ENCODE measurements around the genes RGS21, RGS2 and B3GALT2.

- RAMPAGE, long total RNA = no peak
- RRBS = no CpG with 5 or more reads among the region's 4 CpGs
PRO-cap:
- standard = no peak
- CoPRO, capped RNA only, 2 experiments = no peak in any of the 2 experiments
- CoPRO, capped and uncapped RNA, 2 experiments = no peak in any of the 2 experiments
- CoPRO, uncapped RNA only, 2 experiments = no peak in any of the 2 experiments
CAGE:
- cytosol, long polyA plus RNA = no peak
- long polyA plus RNA = no peak
- nucleolus, long total RNA = no peak
- nucleus, long polyA plus RNA = no peak
Measured at GRCh38 chr1:186296625-186296936, 502 bp downstream of the PRG4 start.

DNA sequence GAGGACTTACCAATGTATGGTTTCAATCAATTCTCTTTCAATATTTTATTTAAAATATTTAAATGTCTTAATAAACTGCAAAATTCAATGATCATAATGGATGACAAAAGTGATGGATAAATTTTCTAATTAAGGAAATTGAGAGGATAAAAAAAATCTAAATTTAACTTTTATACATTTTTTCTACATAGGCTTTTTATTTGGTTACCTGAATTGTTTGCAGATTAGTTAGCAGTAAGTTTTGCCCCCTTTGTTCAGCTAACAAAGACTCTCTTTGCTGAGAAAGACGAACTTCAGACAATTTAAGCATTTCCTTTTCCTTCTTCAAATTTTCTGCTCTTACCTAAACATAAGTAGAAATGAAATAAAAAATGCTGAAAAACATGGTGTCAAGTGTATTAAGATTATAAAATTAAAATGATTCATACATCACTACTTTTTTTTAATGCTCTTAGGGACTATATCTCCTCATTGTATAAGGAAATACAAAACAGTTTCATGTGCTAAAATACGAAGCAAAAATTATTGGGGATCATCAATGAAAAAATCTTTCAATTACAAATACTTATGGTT, 23.2 kb downstream of the TPR start:
- RAMPAGE, long total RNA = no peak
- RRBS = no CpG with 5 or more reads among the region's 2 CpGs
PRO-cap:
- standard = no peak
- CoPRO, capped RNA only, 2 experiments = no peak in any of the 2 experiments
- CoPRO, capped and uncapped RNA, 2 experiments = no peak in any of the 2 experiments
- CoPRO, uncapped RNA only, 2 experiments = peak in 2 of 2 experiments; most common minus-strand start position 304 of the sequence (in 1)
CAGE:
- cytosol, long polyA plus RNA = no peak
- long polyA plus RNA = no peak
- nucleolus, long total RNA = no peak
- nucleus, long polyA plus RNA = no peak

DNA sequence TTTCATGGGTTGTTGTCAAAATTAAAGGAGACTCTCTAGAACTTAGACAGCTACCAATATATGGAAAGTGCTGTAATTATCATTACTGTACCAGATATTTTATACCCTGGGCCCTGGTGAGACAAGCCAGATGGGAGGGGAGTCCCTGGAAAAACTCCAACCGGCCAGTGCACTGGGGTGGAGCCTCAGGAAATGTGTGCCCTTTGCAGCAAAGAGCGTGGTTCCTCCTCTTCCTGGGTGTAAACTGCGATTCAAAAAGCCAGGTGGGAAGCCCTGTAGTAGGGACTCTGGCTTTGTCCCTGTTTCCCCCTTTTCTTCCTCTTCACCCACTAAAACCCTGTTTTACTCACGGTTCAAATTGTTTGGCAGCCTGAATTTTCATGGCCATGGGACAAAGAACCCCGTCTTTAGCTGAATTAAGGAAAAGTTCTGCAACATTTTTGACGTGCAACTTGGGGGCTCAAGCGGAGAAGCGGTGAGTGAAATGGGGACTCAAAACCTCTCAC, 812.3 kb downstream of the PLA2G4A start:
- RAMPAGE, long total RNA = no peak
- RRBS = no CpG with 5 or more reads among the region's 8 CpGs
PRO-cap:
- standard = no peak
- CoPRO, capped RNA only, 2 experiments = no peak in any of the 2 experiments
- CoPRO, capped and uncapped RNA, 2 experiments = no peak in any of the 2 experiments
- CoPRO, uncapped RNA only, 2 experiments = no peak in any of the 2 experiments
CAGE:
- cytosol, long polyA plus RNA = no peak
- long polyA plus RNA = no peak
- nucleolus, long total RNA = no peak
- nucleus, long polyA plus RNA = no peak

- RAMPAGE, long total RNA = no peak
- RRBS = no CpG with 5 or more reads among the region's 1 CpG
PRO-cap:
- standard = no peak
- CoPRO, capped RNA only, 2 experiments = no peak in any of the 2 experiments
- CoPRO, capped and uncapped RNA, 2 experiments = no peak in any of the 2 experiments
- CoPRO, uncapped RNA only, 2 experiments = no peak in any of the 2 experiments
CAGE:
- cytosol, long polyA plus RNA = no peak
- long polyA plus RNA = no peak
- nucleolus, long total RNA = no peak
- nucleus, long polyA plus RNA = no peak
Measured at GRCh38 chr1:192316914-192317296, at the start of gene RGS21. Gene RGS21 (plus strand): TSS chr1:192316992.

GRCh38 chr1:192476917-192477454, 98.6 kb upstream of the RGS1 start:
- RAMPAGE, long total RNA = no peak
- RRBS = no CpG with 5 or more reads among the region's 9 CpGs
PRO-cap:
- standard = no peak
- CoPRO, capped RNA only, 2 experiments = no peak in any of the 2 experiments
- CoPRO, capped and uncapped RNA, 2 experiments = no peak in any of the 2 experiments
- CoPRO, uncapped RNA only, 2 experiments = no peak in any of the 2 experiments
CAGE:
- cytosol, long polyA plus RNA = no peak
- long polyA plus RNA = no peak
- nucleolus, long total RNA = no peak
- nucleus, long polyA plus RNA = no peak

DNA sequence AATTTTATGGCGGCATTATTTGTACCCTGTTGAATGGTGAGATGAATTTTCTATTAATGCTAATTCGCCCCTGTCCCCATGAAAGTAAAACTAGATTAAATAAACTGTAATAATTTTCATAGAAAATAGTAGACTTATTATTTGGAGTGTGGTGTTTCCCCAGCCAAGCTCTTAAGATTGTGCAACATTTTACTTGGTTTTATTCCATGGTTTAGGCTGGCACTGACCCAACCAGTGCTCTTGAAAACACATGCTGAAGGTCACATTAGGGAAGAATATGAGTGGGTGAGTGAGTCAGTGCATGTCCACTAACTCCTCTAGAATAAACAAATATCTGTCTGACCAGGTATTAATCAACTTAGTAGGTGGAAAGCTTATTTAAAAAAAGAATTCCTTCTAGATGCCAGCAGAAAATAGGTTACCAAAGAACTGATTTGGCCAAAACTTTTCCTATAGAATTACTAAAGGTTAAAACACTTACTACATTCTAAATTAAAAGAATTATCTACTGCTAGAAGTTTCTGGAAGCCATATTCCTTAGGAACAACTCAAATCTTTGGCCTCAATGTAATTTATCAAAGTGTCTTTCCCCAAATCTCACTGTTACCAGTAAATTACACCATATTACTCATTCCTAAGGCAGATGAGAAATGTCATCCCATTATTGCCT, 89.8 kb upstream of the RGS1 start:
- RAMPAGE, long total RNA = no peak
- RRBS = no CpG with 5 or more reads among the region's 2 CpGs
PRO-cap:
- standard = no peak
- CoPRO, capped RNA only, 2 experiments = no peak in any of the 2 experiments
- CoPRO, capped and uncapped RNA, 2 experiments = no peak in any of the 2 experiments
- CoPRO, uncapped RNA only, 2 experiments = no peak in any of the 2 experiments
CAGE:
- cytosol, long polyA plus RNA = no peak
- long polyA plus RNA = no peak
- nucleolus, long total RNA = no peak
- nucleus, long polyA plus RNA = no peak

- RAMPAGE, long total RNA = no peak
- RRBS = no CpG with 5 or more reads among the region's 11 CpGs
PRO-cap:
- standard = no peak
- CoPRO, capped RNA only, 2 experiments = no peak in any of the 2 experiments
- CoPRO, capped and uncapped RNA, 2 experiments = no peak in any of the 2 experiments
- CoPRO, uncapped RNA only, 2 experiments = no peak in any of the 2 experiments
CAGE:
- cytosol, long polyA plus RNA = no peak
- long polyA plus RNA = no peak
- nucleolus, long total RNA = no peak
- nucleus, long polyA plus RNA = no peak
Measured at GRCh38 chr1:192500374-192500755, 75.2 kb upstream of the RGS1 start.

DNA sequence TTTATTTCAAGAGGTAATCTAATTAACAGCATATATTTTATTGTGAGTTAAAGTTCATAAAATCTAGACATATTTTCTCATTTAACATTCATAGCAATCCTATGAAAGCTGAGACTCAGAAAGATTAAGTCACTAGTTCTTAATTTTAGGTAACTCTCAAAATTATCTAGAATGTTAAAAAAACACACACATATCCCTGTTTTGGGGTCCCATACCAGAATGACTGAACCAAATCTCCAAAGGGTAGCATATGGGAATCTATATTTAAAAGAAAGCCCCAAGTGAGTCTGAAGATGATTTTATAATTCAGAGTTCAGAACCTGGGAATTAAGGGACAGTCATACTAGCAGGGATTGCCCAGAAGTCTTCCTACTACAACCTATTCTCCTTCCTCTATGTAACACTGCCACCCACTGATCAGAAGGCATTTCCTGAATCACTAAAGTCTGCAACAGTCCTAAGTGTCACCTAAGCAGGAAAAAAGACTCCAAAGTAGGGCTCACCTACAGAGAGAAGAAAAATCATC, 4.7 kb downstream of the RGS1 start:
- RAMPAGE, long total RNA = no peak
PRO-cap:
- standard = no peak
- CoPRO, capped RNA only, 2 experiments = no peak in any of the 2 experiments
- CoPRO, capped and uncapped RNA, 2 experiments = no peak in any of the 2 experiments
- CoPRO, uncapped RNA only, 2 experiments = no peak in any of the 2 experiments
CAGE:
- cytosol, long polyA plus RNA = no peak
- long polyA plus RNA = no peak
- nucleolus, long total RNA = no peak
- nucleus, long polyA plus RNA = no peak

DNA sequence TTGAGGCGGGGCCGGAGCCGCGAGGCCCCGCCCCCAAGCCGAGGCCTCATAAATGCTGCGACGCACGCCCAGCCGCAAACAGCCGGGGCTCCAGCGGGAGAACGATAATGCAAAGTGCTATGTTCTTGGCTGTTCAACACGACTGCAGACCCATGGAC, at the start of gene RGS2:
Gene RGS2 (plus strand): TSS at position 75 of the 158 bp plus-strand sequence.
- RAMPAGE, long total RNA = no peak
- RRBS = 1% methylated on average over 11 of the region's 14 CpGs
PRO-cap:
- standard = bidirectional peak, plus-strand start at position 77 of the sequence, minus-strand start outside the sequence
- CoPRO, capped RNA only, 2 experiments = peak in 2 of 2 experiments; most common plus-strand start position 77 of the sequence (in 2)
- CoPRO, capped and uncapped RNA, 2 experiments = peak in 2 of 2 experiments; most common plus-strand start position 77 of the sequence (in 2)
- CoPRO, uncapped RNA only, 2 experiments = peak in 2 of 2 experiments; most common plus-strand start position 77 of the sequence (in 2)
CAGE:
- cytosol, long polyA plus RNA = no peak
- long polyA plus RNA = no peak
- nucleolus, long total RNA = no peak
- nucleus, long polyA plus RNA = no peak

DNA sequence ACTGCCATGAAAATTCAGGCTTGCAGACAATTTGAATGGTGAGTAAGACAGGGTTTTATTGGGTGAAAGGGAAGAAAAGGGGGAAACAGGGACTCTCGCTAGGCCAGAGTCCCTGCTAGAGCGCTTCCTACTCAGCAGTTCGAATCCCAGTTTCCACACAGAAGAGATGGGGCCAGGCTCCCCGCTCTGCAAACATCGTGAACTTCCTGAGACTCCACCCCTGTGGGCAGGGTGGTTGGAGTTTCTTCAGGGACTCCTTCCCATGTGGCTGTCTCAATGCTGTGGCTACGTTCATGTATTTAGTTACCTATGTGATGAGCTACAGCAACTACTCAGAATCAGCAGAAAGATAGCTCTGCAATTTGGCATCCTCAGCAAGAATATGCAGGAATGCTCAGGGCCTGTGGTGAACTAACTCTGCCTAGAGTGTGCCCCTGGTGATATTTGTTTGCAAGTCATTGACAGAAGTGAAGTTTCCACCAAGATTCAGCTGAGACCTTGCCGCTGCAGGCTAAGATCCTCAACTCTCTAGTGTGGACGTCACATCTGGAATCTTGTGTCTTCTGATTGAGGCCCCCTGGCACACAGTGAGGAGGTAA, 8.0 kb upstream of the GLRX2 start:
- RAMPAGE, long total RNA = no peak
- RRBS = no CpG with 5 or more reads among the region's 8 CpGs
PRO-cap:
- standard = bidirectional peak, plus-strand start at position 482 of the sequence, minus-strand start at position 413 of the sequence
- CoPRO, capped RNA only, 2 experiments = peak in 2 of 2 experiments; most common plus-strand start position 302 of the sequence (in 2); most common minus-strand start position 159 of the sequence (in 1)
- CoPRO, capped and uncapped RNA, 2 experiments = peak in 1 of 2 experiments; most common plus-strand start position 273 of the sequence (in 1); most common minus-strand start position 141 of the sequence (in 1)
- CoPRO, uncapped RNA only, 2 experiments = peak in 1 of 2 experiments; most common plus-strand start position 273 of the sequence (in 1); most common minus-strand start position 205 of the sequence (in 1)
CAGE:
- cytosol, long polyA plus RNA = no peak
- long polyA plus RNA = no peak
- nucleolus, long total RNA = no peak
- nucleus, long polyA plus RNA = no peak

DNA sequence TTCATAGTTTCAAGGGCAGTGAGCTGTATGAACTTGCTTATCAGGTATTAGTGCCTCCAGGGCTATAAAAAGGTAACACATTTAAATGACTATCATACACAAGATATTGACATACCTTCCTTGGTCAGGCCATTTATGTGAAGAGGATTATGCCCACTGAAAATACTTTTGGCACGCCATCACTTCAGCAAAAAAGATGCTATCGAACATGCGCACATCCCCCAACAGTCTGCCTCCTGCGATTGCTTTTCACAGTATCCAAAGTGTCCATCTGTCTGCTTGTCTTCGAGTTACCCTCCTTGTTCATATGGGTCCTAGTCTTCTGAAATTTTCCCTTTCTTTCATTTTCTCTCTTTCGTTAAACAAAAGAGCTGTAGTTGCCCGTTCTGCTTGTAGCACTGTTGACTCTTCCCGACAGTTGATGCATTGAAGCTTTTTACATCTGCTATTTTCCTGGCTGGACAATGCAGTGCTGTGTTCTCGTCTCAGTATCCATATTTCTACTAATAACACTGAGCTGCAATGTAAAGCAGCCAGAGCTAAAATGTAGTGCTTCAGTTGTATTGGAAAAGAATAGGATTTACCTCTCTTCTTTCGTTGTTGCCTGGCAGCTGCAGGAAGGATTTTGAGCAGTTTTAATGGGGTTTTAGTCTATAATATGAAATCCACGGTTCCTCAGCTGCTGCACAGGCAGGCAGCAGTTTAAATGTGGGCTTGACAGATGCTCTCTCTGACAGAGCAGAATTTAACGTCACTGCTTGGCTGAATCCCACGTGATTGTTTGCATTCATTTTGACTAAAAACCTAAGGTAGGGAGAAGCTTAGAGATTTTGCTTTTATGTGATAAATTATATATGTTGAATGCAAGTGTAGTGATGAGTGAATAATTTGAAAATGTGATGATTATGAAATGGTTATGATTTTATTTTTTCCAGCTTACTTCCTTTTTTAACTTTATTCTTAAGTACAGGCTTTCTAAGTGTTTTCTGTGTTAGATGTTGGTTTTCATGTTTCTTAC, at the start of gene B3GALT2:
Gene B3GALT2 (minus strand): TSS at position 710 of the 1,018 bp plus-strand sequence.
- RAMPAGE, long total RNA = no peak
- RRBS = no CpG with 5 or more reads among the region's 13 CpGs
PRO-cap:
- standard = no peak
- CoPRO, capped RNA only, 2 experiments = no peak in any of the 2 experiments
- CoPRO, capped and uncapped RNA, 2 experiments = no peak in any of the 2 experiments
- CoPRO, uncapped RNA only, 2 experiments = no peak in any of the 2 experiments
CAGE:
- cytosol, long polyA plus RNA = no peak
- long polyA plus RNA = no peak
- nucleolus, long total RNA = no peak
- nucleus, long polyA plus RNA = no peak

- RAMPAGE, long total RNA = no peak
- RRBS = no CpG with 5 or more reads among the region's 3 CpGs
PRO-cap:
- standard = no peak
- CoPRO, capped RNA only, 2 experiments = no peak in any of the 2 experiments
- CoPRO, capped and uncapped RNA, 2 experiments = no peak in any of the 2 experiments
- CoPRO, uncapped RNA only, 2 experiments = peak in 1 of 2 experiments; most common plus-strand start chr1:193257688 (in 1)
CAGE:
- cytosol, long polyA plus RNA = no peak
- long polyA plus RNA = no peak
- nucleolus, long total RNA = no peak
- nucleus, long polyA plus RNA = no peak
Measured at GRCh38 chr1:193257104-193257961, 70.9 kb upstream of the B3GALT2 start.

DNA sequence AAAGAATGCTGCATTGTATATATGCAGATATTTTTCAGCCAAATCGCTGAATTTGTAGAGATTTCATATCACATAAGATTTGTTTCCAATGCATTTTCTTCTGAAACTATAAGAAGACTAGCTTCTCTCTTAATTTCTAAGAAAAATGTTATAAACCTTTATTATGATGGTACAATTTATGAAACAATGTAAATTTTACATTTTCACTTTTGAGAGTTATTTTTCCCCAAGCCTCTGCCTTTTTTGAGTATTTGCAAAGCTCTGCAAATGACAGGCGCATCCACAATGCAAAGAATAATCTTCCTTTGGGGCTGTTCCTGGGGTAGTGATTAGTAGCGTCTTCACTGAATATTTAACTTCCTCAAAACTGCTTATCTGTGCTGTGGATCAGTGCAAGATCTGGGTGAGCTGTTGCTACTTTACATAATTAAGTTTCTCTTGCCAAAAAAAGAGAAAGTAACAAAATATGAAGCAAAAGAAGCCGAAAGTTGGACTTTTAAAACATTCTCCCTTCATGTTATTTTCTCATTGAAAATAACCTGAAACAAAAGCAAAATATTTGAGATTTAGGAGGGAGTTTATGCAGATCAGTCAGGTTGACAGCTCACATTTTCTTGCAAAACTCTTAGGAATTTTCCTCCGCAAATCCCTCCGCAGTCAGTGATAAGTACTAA, 276.2 kb upstream of the B3GALT2 start:
- RAMPAGE, long total RNA = no peak
- RRBS = no CpG with 5 or more reads among the region's 6 CpGs
PRO-cap:
- standard = no peak
- CoPRO, capped RNA only, 2 experiments = no peak in any of the 2 experiments
- CoPRO, capped and uncapped RNA, 2 experiments = no peak in any of the 2 experiments
- CoPRO, uncapped RNA only, 2 experiments = no peak in any of the 2 experiments
CAGE:
- cytosol, long polyA plus RNA = no peak
- long polyA plus RNA = no peak
- nucleolus, long total RNA = no peak
- nucleus, long polyA plus RNA = no peak

GRCh38 chr1:193479192-193479781, 292.9 kb upstream of the B3GALT2 start:
- RAMPAGE, long total RNA = no peak
- RRBS = no CpG with 5 or more reads among the region's 4 CpGs
PRO-cap:
- standard = no peak
- CoPRO, capped RNA only, 2 experiments = no peak in any of the 2 experiments
- CoPRO, capped and uncapped RNA, 2 experiments = no peak in any of the 2 experiments
- CoPRO, uncapped RNA only, 2 experiments = no peak in any of the 2 experiments
CAGE:
- cytosol, long polyA plus RNA = no peak
- long polyA plus RNA = no peak
- nucleolus, long total RNA = no peak
- nucleus, long polyA plus RNA = no peak

- RAMPAGE, long total RNA = no peak
- RRBS = no CpG with 5 or more reads among the region's 7 CpGs
PRO-cap:
- standard = no peak
- CoPRO, capped RNA only, 2 experiments = no peak in any of the 2 experiments
- CoPRO, capped and uncapped RNA, 2 experiments = no peak in any of the 2 experiments
- CoPRO, uncapped RNA only, 2 experiments = no peak in any of the 2 experiments
CAGE:
- cytosol, long polyA plus RNA = no peak
- long polyA plus RNA = no peak
- nucleolus, long total RNA = no peak
- nucleus, long polyA plus RNA = no peak
Measured at GRCh38 chr1:194289500-194290413, 1103.3 kb upstream of the B3GALT2 start.

DNA sequence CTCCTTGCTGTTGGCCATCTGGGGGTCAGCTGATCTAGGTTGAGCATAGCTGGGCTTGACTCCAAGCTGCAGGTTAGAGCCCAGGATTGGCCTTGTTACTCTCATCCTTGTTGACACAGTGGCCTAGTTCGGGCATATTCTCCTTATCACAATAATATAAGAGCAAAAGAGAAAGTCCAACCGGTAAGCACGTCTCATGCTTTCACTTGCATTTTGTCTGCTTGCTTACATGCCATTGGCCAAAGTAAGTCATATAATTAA, 456.1 kb downstream of the KCNT2 start:
- RAMPAGE, long total RNA = no peak
- RRBS = no CpG with 5 or more reads among the region's 3 CpGs
PRO-cap:
- standard = no peak
- CoPRO, capped RNA only, 2 experiments = no peak in any of the 2 experiments
- CoPRO, capped and uncapped RNA, 2 experiments = no peak in any of the 2 experiments
- CoPRO, uncapped RNA only, 2 experiments = no peak in any of the 2 experiments
CAGE:
- cytosol, long polyA plus RNA = no peak
- long polyA plus RNA = no peak
- nucleolus, long total RNA = no peak
- nucleus, long polyA plus RNA = no peak

GRCh38 chr1:196603612-196604232, 4.5 kb downstream of the KCNT2 start:
- RAMPAGE, long total RNA = no peak
PRO-cap:
- standard = no peak
- CoPRO, capped RNA only, 2 experiments = no peak in any of the 2 experiments
- CoPRO, capped and uncapped RNA, 2 experiments = no peak in any of the 2 experiments
- CoPRO, uncapped RNA only, 2 experiments = no peak in any of the 2 experiments
CAGE:
- cytosol, long polyA plus RNA = no peak
- long polyA plus RNA = no peak
- nucleolus, long total RNA = no peak
- nucleus, long polyA plus RNA = no peak

DNA sequence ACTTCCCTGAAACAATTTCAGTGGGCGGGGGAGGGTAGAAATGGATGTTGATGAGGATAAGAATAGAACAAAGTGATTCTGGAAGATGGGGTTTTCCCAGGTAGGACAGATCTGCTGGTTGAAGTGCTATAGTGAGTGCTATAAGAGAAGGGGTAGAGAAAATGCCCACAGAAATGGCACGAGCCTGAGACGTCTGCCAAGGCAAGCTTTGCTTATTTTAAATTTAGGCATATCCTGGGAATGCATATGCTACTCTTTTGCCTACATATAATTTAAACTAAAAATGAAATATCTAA, 3.3 kb downstream of the CFH start:
- RAMPAGE, long total RNA = no peak
- RRBS = no CpG with 5 or more reads among the region's 3 CpGs
PRO-cap:
- standard = no peak
- CoPRO, capped RNA only, 2 experiments = no peak in any of the 2 experiments
- CoPRO, capped and uncapped RNA, 2 experiments = no peak in any of the 2 experiments
- CoPRO, uncapped RNA only, 2 experiments = no peak in any of the 2 experiments
CAGE:
- cytosol, long polyA plus RNA = no peak
- long polyA plus RNA = no peak
- nucleolus, long total RNA = no peak
- nucleus, long polyA plus RNA = no peak

- RAMPAGE, long total RNA = no peak
- RRBS = no CpG with 5 or more reads among the region's 8 CpGs
PRO-cap:
- standard = no peak
- CoPRO, capped RNA only, 2 experiments = no peak in any of the 2 experiments
- CoPRO, capped and uncapped RNA, 2 experiments = no peak in any of the 2 experiments
- CoPRO, uncapped RNA only, 2 experiments = peak in 2 of 2 experiments; most common plus-strand start chr1:196675294 (in 2)
CAGE:
- cytosol, long polyA plus RNA = no peak
- long polyA plus RNA = no peak
- nucleolus, long total RNA = no peak
- nucleus, long polyA plus RNA = no peak
Measured at GRCh38 chr1:196675121-196676113, 23.6 kb downstream of the CFH start.

All from K562 (cell line).